LNCaP clone FGC (cell line): ENCODE data around the gene SHLD2.

GRCh38 chr10:86955925-86956332 lies 1.5 kb downstream of the MMRN2 start:
- RRBS, 2 experiments = no CpG with 5 or more reads among the region's 11 CpGs

DNA sequence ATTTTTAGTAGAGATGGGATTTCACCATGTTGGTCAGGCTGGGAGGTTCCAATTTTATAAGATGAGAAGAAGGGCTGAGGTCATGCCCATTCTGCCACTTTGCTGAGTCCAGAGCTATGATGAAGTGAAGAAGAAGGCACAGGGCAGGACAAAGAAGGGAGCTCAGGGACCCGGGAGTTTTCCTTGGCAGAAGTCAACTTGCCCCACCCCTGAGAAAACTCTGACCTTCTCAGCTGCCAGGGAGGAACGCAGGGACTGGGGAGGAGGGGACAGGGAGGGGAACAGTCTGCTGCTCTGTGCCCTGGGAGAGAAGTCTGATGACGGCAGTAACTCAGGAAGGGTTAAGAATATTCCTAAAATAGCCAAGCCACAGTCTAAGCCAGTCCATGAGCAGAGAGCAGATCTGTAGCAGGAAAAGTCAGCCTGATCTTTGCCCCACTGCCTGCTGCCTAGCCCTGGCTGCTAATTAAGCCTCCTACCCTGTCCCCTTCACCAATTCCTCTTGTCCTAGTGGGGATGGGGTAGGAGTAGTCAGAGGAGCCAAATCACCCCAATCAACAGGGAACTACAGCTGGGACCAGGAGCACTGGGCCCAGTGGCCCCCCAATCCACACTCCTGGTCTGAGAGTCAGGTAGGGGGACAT lies 11.8 kb downstream of the ADIRF start:
- RRBS, 2 experiments = no CpG with 5 or more reads among the region's 3 CpGs

- RRBS, 2 experiments = no CpG with 5 or more reads among the region's 6 CpGs
Observed at GRCh38 chr10:87054500-87055172, 34.5 kb downstream of the FAM25A start.

DNA sequence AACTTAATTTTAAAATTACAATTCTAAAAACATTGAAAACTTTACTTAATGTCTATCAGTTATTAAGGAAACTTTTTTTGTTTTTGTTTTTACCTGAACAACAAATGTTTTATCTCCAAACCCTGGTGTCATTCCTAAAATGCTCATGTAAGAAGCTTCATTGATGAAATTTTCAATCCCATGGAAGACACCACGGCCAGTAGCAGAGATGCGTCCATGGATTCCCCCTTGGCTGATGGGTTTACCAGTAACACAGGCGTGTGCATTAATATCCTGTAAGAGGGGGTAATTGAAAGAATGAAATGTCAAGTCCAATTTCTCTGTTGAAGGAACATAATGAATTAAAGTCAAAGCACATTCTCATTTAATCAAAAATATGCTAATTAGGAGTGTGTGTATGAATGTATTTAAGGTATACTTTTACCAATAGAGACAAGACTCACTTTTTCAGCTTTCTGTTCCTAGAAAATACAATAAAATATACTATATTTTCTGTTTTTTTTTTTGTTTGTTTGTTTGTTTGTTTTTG lies 32.0 kb downstream of the GLUD1 start:
- RRBS, 2 experiments = no CpG with 5 or more reads among the region's 3 CpGs

GRCh38 chr10:87094972-87096059 lies at the start of gene SHLD2:
TSS of gene SHLD2 (plus strand) at chr10:87095206.
- RRBS, 2 experiments = 1 to 2% methylated on average over 16 to 20 of the region's 103 CpGs

DNA sequence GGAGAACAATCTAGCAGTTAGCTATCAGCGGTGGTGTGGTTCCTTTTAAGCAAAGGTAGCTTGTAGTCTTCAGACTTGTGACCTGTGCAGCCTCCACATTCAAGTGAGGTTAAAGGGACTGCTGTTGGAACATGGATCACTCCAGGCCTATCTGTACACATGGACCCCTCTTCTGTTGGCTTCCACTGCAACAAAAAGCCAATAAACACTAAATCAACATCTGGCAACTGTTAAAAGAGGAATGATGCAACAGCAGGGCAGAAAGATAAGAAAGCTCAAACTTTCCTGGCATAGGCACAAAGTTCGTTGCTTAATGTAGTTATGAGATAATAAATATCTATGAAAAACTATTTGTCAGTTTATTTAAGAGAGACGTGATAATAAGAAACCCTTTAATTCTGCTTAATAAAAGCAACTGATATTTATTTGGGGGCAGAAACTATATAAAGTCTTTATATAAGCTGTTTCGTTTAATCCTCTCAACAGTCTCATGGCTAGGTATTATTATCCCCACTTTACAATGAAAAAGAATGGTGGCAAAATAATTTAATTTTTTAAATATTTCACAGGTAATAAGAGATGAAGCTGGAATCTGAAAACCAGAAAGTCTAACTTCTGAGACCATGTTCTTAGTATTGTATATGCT lies 3.9 kb upstream of the MINPP1 start:
- RRBS, 2 experiments = no CpG with 5 or more reads among the region's 4 CpGs

DNA sequence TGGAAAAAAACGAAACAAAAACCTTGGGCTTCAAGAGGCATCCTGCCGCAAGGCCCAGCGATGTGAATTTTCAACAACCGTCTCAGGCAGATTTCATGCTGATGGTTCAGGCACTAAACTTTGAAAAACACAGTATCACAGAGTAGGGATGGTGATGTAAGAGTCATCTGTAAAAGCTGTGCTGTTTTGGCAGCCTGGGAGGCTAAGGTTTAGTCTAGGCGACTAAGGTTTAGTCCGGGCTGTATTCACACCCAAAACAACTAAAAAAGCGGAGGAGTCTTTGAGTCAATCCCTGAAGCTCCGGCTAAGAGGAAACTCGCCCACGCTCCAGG lies 414 bp upstream of the MINPP1 start:
- RRBS, 2 experiments = 0 to 3% methylated on average over 2 of the region's 10 CpGs

DNA sequence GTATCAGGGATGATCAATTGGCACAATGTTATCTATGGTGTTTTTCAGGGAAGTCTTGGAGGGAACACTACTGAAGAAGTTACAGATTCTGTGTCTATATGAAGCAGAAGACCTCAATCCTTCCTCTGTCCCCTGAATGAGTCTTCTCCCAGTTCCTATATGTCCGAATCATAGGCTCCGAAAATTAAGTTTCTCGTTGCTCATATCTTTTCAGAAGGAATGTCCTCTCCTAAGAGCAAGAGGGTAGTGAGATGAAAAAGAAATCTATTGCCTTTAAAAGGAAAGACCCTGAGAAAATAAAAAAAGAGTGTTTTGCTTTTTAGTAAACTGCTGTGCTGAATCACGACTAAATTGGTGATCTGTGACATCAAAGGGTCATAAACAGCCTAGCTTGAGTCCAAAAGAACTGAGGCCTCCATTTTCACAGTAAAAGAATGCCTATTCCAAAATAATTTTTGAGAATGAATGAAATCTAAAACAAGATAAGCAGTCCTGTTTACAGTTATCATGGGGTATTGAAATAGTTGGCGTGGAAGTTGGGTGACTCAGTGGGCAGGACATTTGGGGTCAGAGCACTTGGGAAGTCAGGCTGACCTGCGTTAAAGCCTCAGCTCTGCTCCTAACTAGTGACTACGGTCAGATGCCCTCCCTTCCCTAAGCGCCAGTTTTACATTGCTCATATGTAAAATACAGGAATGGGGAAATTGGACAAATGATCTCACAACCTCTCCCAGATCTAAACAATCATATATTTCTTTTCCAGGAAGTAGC lies 2.5 kb upstream of the PAPSS2 start:
- RRBS, 2 experiments = no CpG with 5 or more reads among the region's 8 CpGs

GRCh38 chr10:87662478-87662775 lies 2.7 kb downstream of the PAPSS2 start:
- RRBS, 2 experiments = no CpG with 5 or more reads among the region's 1 CpG

DNA sequence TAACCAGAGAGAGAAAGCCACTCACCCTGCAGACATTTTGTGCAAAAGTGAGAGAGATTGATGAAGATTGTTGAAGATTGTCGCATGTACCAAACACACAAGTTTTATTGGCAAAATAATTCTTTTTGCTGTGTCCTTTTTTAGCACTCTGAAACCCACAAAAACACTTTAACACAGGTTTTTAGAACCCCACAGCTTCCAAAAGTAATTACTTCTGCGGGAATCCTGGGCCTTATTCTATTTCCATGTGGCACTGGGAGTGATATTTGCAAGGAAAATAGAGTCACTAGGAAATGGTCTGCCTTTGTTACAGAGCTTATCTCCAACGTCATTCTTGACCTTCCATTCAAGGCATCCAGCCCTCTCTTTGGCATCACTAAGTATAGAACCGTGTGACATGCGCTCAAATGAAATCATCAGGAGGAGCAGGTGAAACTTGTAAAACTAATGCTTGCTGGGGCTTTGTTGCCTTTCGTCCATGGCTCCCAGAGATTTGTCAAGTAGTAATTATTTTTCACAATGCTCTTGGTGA lies 73.3 kb downstream of the PAPSS2 start:
- RRBS, 2 experiments = no CpG with 5 or more reads among the region's 6 CpGs

GRCh38 chr10:87842135-87842765 lies 21.1 kb downstream of the KLLN start:
- RRBS, 2 experiments = no CpG with 5 or more reads among the region's 6 CpGs

GRCh38 chr10:87862599-87863162 lies 652 bp downstream of the KLLN start:
- RRBS, 2 experiments = 0% methylated on average over 1 of the region's 29 CpGs; no CpG with 5 or more reads in 1 of the 2 experiments

DNA sequence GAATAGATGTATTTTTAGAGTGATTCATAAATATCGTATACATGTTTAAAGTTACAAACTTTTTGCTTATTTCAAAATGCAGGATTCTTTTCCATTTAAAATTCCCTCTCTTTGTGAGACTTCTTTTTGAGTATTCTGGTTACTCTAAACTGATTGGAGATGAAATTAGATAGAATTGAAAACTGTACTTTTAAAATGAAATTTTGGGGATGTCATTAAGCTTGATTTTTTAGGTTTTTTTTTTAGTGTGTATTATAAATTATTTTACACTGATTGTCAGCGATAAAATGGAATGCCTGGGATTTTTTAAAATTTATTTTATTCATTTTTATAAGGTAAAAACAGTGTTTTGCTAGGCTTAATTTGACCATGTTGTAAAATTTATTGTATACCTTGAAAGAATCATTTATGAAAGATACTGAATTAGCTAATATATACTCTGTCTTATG lies 8.5 kb downstream of the PTEN start:
- RRBS, 2 experiments = no CpG with 5 or more reads among the region's 2 CpGs

- RRBS, 2 experiments = no CpG with 5 or more reads among the region's 7 CpGs
Observed at GRCh38 chr10:87965510-87966300, 102.3 kb downstream of the PTEN start.

- RRBS, 2 experiments = no CpG with 5 or more reads among the region's 1 CpG
Observed at GRCh38 chr10:88017788-88018069, 154.3 kb downstream of the PTEN start.

DNA sequence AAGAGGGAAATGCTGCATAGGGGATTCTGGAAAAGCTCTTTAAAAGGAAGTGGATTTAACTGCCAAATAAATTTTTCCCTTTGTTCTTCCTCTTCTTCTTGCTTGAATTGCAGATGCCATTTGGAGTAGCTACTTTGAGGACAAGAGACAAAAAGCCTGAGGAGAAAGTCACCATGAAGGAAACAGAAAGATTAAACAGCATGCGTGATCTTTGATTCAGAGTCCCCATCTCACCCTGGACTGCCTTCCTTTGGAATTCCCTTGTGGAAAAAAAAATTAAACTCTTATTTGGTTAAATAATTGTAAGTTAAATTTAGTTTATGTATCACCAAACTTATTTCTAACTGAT lies 194.4 kb downstream of the PTEN start:
- RRBS, 2 experiments = no CpG with 5 or more reads among the region's 1 CpG

DNA sequence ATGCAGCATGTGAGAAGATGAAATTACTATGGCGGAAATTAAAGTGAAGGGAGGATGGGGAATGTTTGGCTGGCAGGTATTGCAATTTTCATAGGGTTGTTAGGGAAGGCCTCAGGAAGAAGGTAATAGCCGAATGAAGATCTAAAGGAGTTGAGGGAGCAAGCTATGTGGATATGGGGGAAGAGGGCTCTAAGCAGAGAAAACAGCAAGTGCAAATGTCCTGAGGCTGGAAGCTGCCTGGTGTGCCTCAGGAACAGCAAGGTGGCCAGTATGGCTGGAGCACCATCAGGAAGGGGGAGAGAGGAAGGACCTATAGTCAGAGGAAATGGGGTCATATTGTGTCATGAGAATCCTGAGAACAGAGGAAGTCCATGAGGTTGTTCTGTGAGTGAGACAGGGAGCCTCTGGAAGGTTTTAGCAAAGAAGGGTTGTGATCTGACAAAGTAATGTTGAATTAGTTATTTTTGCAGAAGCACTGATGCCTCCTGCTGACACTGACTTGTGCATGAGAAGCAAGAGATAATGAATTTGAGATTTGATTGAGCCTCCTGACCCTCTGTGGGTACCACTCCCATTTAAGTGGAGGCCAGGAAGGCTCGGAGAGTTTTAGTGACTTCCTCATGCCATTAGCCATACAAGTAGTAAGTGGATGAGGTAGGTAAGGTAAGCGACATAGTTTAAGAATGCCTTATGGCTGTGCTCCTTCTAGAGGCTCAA lies 204.3 kb downstream of the PTEN start:
- RRBS, 2 experiments = no CpG with 5 or more reads among the region's 4 CpGs

DNA sequence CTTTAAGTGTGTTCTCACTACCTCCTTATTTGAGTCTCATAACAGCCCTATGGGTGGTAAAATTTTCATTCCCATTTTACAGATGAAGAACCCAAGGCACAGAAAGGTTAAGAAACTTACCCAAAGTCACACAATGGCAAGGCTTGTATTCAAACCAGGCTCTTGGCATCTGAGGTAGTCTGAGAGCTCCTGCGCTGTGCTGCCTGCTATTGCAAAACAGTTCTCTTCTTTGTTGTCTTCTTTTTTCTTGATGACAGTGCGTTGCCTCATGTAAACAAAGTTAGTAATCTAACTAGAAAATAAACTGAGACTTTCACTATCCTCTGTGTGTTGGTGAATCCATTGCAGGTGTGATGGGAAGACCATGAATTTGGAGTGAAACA lies 240.8 kb downstream of the PTEN start:
- RRBS, 2 experiments = no CpG with 5 or more reads among the region's 2 CpGs

GRCh38 chr10:88386931-88387603 lies 196.1 kb downstream of the RNLS start:
- RRBS, 2 experiments = no CpG with 5 or more reads among the region's 6 CpGs